Bronchus fibroblast of lung (primary cell): ENCODE measurements around the genes CIR1, CHN1 and ATP5MC3.

DNA sequence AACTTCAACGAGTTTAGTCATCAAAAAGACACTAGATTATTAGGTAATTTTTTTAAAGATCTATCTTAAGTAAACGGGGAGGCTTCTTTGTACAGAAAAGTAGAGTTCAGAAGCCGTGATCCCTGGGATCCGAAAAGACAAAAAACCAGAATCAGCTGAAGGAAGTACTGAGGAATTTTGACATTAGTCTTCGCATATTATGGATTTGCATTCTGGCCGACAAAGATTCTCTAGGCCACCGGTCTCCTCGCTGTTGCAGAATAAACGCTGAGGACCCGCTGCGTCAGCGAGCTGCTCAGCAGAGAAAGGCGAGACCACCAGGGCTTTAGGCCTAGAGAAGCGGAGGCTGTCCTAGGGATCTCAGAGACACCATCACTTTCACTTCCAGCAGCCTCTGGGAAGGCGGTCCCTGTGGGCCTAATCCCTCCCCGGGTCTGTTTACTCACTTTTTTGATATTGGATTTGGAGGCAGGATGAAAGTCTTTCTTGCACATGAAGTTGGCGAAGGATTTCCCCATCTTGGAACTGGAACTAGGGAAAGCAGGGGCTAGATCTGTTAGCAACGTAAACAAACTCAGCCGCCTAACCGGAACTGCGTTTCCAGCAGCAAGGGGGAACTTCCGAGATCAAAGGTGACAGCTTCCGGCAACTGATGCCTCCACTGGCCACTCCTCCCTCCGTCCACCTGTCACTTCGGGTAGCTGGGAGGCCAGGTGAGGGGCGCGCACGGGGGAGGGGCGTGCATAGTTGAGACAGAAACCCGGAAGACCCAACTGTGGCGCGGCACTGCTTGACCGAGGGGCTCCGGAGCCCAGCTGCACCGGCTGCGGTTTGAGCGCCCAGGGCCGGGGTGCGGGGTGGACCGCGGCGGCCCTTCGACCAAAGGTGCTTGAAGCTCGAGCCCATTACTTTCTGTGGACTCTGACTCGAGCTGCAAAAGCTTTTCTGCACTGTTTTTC lies at the start of gene CIR1:
TSS of gene CIR1 (minus strand) at position 608 of the 959 bp plus-strand sequence.
- RAMPAGE, long total RNA: start-site peak on the minus strand centred at position 565 of the sequence, 40 bp wide, 150 and 63 reads in 2 replicates; start-site peak on the plus strand centred at position 666 of the sequence, 29 bp wide, 21 and 28 reads in 2 replicates

DNA sequence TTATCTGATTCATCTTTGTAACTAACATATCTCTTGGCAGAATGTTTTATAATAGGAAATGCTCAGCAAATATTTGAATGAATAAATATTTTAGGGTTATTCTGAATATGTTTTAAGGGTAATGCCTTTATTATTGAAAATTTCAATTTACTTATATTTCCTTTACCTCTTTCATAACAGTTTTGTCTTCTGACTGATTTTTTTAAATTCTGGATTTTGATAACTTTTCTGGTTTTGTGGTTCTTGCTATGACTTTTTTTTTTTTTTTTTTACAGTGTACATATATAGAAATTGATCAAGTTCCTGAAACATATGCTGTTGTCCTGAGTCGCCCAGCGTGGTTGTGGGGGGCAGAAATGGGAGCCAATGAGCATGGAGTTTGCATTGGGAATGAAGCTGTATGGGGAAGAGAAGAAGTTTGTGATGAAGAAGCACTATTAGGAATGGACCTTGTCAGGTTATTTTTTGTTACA lies 4.2 kb downstream of the SCRN3 start:
- RAMPAGE, long total RNA: no peak

- RAMPAGE, long total RNA: no peak
Observed at GRCh38 chr2:174593305-174594215, 4.0 kb downstream of the WIPF1 start.

DNA sequence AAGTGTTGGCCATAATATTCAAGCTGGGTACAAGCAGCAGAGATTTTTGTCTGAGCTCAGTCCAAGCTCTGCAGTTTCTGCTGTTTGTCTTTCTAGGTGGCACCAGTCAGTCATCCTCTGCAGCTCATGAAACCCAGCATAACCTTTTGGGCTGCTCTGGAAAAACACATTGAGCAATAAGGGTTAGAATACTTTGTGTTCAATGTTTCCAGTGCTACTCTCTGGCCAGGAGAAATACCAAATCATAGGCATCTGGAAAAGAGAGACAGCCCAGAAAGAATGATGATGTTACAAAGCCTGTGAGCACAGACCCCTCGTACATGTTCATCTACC lies 19.5 kb upstream of the WIPF1 start:
- RAMPAGE, long total RNA: no peak

GRCh38 chr2:174619688-174620118 lies 22.1 kb upstream of the WIPF1 start:
- RAMPAGE, long total RNA: no peak

DNA sequence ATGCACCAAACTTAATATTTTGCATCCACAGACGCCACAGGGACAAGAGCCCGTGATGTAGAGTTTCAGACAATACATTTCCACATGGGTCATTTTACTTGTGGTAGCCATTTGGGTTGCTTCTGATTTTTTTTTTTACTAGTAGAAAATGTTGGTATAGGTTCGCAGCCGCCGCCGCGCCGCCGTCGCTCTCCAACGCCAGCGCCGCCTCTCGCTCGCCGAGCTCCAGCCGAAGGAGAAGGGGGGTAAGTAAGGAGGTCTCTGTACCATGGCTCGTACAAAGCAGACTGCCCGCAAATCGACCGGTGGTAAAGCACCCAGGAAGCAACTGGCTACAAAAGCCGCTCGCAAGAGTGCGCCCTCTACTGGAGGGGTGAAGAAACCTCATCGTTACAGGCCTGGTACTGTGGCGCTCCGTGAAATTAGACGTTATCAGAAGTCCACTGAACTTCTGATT lies 44.6 kb downstream of the CHRNA1 start:
- RAMPAGE, long total RNA: start-site peak on the plus strand centred at position 189 of the sequence, 59 bp wide, 134 and 130 reads in 2 replicates

GRCh38 chr2:174836594-174836973 lies 72.3 kb upstream of the CHRNA1 start:
- RAMPAGE, long total RNA: no peak

DNA sequence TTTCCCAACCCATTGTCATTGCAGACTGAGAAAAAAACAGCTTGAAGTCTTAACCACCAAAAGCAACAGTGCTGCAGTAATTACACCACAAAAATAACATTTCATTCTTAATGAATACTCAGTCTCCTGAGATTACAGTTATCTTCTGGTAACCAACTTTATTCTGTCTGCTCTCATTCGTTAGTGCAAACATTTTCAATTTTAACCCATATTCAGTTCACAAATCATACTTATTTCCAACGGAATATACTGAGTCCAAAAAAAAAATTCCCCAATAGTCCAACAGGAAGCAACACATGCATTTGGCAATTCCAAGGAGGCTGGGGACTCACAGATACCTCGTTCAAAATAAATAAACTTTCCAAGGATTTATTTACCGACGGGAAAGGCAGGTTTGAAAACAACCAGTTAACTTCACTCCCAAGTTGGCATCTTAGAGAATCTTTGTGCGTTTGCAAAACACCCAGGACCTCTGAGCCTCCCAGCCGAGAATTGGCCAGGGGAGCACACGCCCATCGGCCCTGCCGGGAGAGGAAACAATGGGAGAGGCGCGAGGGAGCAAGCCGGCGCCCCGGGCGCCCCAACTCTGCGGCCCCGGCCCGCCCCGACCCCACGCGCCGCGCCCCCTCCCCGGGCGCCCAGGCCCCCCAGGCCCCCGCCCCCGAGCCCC lies 868 bp downstream of the CHN1 start:
- RAMPAGE, long total RNA: no peak

DNA sequence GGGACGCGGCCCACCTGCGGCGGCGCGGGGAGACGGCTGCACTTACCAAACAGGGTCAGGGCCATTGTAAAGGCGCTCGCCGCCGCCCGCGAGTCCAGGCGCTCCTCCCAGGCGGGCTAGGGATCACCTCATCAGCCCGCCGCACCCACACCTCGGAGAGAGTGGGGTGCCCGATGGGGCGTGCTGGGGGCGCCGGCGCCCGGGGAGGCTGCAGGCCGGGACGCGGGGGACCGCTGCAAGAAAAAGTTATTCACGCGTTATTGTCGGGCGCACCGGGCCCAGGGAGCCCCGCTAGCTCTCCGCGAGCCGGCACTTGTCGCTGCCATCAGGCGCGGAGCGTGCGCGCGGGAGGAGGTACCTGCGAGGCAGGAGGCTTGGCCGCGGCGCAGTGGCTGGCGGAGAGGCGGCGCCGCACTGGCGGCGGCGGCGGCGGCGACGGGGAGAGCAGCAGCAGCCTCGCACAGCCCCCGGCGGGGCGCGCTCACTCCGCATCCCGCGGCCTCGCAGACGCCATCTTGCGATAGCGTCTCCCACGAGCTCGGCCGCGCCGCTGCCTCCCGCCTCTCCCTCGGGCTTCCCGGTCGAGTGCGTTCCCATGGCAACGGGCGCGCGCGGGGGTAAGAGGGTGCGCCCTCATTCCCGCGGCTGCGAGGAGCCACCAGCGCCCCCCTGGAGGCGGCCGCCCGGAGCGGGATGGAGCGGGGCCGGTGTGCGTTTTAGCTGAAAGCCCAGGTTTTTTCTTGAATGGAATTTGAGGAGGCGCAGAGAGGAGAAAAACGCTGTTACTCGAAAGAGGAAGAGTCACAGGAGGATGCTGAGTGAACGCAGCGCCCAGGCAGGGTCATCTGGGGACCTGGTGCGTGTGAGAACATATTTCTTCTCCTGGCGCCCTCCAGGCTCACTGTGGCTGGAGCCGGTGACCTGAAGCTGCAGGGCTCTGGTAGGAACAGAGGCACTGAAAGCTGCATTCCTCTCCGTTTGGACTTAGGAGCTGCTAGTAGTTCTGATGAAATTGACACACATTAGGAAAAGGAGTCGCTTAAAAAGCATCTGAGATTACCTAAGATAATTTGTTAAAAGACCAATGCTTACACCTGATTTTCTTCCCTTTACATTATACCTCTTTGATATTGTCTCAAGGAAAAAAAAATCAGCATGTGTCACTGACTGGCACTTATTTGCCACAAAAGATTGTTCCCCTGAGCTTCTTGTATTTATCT lies at the start of gene CHN1:
TSS of gene CHN1 (minus strand) at position 534 of the 1,220 bp plus-strand sequence.
- RAMPAGE, long total RNA: no peak

DNA sequence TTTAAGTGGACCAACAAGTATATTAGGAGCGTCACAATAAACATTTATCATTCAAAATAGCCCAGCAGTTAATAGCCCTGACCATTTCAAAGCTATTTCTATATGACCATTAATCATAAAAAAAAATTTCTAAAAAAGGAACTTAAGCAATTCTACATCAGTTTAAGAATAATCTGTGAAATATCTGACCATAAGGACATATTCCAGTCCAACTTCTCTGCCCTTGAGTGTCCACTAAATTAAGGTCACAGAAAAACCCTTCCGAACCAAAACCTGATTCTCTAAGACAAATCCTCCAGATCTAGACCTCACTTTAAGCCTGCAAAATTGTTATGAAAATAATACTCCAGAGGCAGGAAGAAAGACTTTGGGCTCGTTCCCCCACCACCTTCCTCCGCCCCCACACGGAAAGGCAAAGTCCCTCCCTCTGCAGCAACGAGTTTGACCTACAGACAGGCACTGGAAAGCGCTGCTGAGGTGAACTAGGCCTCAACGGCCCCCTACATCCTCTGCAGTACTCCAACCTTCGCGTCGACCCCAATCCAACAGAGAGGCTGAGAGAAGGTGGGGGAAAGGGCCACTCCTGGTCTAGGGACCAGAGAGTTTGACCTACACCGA lies 893 bp downstream of the ATP5MC3 start:
- RAMPAGE, long total RNA: no peak

DNA sequence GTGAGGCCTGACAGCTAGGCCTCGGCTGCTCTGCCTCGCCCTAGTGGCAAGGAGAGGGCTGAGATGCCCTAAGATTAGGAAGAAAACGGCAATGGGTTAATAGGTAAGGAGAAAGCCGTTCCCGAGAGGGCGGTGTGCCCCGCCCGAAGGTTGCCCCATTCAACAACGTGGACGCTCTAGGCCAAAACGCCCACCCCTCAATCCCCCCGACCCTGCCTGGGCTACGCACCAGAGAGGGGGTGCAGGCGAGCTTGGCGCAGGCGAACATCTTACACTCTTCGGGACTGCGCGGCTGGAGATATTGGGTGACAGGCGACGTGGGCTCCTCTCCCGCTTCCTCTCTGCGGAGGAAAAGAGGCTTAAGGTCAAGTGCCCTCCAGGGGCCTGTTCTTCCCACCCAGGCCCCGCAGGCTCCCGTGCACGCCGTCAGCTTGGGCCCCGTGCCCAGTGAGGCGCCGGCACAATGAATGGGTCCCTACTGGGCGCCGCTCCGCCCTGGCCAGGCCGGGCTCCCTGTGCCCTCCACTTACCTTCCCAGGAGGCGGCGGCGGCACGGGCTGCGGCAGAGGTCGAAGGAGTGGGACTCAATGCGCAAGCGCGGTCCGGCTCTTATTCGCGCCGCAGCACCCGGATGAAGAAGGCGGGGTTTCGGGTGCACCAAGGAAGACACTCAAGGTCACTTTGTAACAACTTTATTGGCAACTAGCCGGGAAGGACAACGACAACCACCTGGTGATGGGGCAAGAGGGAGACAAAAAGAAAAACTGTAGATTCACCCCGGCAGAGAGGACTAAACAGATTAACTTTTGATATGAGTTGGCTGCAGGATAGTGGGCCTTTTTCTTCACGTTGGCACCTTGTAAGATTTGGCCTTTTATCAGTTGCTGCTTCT lies at the start of gene ATP5MC3:
TSS of gene ATP5MC3 (minus strand) at position 585 of the 892 bp plus-strand sequence.
- RAMPAGE, long total RNA: start-site peak on the minus strand centred at position 563 of the sequence, 50 bp wide, 361 and 309 reads in 2 replicates

DNA sequence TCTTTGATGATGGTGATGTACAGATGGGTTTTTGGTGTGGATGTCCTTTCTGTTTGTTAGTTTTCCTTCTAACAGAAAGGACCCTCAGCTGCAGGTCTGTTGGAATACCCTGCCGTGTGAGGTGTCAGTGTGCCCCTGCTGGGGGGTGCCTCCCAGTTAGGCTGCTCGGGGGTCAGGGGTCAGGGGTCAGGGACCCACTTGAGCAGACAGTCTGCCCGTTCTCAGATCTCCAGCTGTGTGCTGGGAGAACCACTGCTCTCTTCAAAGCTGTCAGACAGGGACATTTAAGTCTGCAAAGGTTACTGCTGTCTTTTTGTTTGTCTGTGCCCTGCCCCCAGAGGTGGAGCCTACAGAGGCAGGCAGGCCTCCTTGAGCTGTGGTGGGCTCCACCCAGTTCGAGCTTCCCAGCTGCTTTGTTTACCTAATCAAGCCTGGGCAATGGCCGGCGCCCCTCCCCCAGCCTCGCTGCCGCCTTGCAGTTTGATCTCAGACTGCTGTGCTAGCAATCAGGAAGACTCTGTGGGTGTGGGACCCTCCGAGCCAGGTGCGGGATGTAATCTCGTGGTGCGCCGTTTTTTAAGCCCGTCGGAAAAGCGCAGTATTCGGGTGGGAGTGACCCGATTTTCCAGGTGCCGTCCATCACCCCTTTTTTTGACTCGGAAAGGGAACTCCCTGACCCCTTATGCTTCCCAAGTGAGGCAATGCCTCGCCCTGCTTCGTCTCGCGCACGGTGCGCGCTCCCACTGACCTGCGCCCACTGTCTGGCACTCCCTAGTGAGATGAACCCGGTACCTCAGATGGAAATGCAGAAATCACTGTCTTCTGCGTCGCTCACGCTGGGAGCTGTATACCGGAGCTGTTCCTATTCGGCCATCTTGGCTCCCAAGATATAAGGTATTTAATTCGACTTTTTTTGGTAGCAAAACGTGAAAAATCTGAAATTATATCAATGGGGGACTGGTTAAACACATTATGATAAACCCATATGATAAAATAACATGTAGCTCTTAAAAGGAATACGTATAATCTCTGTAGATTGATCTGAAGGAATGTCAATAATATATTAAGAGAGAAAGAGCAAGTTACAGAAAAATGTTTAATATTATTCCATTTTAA lies 408.0 kb downstream of the LNPK start:
- RAMPAGE, long total RNA: no peak

GRCh38 chr2:175929772-175930252 lies 72.3 kb downstream of the LNPK start:
- RAMPAGE, long total RNA: no peak

DNA sequence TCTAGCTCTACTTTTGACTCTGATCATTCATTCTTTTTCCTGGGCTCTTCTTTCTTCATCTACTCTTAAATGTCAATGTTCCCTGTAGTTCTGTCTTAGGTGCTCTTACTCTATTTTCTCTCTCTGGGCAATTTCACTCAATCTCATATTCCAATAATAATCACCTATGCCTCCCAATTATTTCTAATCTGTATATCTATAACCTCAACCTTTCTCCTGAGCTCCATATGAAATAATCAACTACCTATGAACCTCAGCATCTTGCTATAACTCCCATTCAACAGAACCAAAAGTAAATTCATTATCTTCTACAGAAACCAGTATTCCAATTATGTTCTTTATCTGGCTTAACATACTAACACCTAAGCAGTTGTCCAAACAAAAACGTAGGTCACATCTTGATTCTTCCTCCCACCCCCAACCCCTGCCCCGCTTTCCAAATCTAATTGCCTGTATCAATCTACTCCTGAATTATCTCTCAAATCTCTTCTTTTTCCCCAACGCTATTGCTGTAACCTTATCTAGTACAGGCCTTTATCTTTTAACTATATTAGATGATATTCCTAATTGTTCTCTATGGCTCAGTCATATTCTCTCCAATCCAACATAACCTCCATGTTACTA lies 48.8 kb downstream of the LNPK start:
- RAMPAGE, long total RNA: no peak

DNA sequence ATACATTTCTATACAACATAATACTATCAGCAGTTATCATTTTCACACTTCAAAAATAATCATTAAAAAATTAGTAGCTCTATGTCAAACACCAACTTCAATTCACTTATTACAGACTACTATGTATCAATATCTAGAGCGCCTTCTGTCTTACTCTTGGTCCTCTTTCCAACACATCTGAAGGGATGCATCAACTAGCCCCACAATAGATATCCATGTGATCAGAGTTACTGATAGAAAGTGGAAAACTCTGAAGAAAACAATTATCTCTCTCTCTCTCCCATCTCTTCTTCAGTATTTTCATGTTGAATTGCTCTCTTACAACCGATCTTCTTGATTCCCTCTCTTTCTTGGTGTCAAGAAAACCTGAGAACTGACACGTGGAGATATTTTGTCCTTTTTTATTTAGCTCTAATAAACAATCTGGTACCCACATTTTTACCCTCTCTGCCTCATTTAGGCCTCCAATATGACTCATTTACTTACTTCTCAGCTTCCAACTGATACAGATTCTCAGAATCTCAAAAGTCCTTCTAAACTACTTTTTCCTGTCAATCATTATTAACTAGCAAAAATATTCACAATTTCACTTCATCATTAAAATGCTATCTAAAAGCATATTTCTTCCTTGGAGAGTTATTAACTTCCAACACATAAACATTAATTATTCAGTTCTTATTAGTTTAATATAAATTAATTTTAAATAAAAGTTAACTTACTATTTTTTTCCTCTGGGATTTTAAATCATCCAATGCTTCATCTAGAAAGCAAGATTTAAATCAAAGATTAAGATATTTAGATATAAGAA lies 31.8 kb downstream of the LNPK start:
- RAMPAGE, long total RNA: no peak

GRCh38 chr2:176103746-176104826 lies 3.0 kb upstream of the HOXD11 start:
- RAMPAGE, long total RNA: no peak

GRCh38 chr2:176109110-176110048 lies 2.3 kb downstream of the HOXD11 start:
- RAMPAGE, long total RNA: no peak

DNA sequence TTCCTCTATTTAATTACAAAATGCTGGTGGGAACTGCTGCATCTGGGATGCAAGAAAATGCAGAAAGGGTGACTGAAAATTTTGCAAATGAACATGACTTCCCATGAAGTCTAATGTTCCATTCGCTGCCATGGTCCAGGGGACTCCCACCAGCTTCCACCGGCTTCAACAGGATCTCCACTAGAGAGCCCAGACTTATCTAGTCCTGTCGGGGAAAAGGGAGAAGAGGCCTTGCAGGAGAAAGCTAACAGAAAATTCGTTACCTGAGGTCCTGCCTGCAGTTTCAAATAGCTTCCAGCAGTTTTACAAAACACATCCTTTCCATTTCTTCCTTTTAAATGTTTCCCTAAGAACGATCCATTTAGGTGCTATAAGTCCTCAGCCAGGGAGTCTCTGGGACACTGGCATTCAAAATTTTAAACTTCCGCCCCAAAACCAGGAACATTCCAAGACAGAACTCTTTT lies 1.8 kb upstream of the HOXD9 start:
- RAMPAGE, long total RNA: no peak

DNA sequence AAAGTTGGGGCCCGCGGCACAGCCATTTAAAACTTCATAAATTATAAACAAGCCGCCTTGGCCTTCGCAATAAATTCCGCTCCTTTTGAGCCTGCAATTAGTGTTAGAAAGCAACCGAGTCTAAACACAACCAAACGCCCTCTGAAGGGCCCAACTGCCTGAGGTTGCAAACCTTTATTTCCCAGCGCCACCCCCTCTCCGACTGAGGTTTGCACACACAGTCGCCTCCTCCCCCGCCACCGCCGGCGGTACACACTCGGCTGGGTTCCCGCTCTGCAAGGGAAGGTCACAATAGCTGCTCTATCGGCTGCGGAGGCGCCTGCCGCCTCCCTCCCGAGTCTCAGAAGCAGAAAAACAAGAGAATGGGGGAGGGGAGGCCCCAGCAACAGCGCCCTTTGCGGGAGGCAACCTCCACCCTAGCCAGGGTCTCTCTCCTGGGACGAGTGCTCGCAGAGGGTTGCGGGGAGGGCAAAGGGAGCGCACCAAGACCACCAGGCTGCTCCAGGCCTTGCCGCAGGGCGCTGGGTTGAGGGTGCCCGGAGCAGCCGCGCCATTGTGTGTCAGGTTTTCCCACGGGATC lies 13.5 kb upstream of the HOXD1 start:
- RAMPAGE, long total RNA: no peak

DNA sequence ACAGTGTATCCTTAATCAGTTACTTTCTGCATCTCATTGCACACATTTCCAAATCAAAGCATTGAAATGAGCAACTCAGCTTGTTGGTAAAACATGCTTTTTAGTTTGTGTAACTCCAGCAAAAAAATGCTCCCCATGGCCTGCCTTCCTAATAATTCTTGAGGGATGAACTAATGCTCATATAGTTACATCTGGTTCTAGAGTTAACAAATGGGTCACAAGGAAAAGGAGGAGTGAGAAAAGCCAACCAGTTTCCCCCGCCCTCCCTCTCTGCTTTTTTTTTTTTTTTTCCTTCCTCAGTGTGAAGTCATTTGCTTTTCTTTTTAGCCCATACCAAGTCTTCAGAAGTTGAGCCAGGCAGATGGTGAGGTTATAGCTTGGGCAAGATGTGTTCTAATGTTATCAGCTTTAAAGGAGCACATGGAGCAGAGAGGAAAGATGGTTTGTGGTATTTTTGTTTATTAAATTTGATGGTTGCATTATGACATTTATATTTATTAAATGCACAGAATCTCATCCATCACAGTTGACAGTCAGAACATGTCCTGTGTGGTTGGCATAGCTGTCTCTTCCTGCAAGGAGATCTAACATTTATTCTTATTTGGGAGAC lies 231.8 kb downstream of the MTX2 start:
- RAMPAGE, long total RNA: no peak